Thoracic aorta (tissue), 1 donor: ENCODE results near the genes USE1, BABAM1, CCDC194 and NXNL1.

GRCh38 chr19:17215036-17215492 lies at the start of gene USE1:
USE1 (plus strand) TSS chr19:17215357.
- RAMPAGE, long total RNA, result start-site peak on the plus strand at chr19:17215383-17215411, 97 reads

GRCh38 chr19:17215493-17216391 lies 585 bp downstream of the USE1 start:
- RAMPAGE, long total RNA, result start-site peak on the plus strand at chr19:17215718-17215827, 19 reads

GRCh38 chr19:17227676-17228214 lies 1.7 kb downstream of the OCEL1 start:
- RAMPAGE, long total RNA, result no peak

DNA sequence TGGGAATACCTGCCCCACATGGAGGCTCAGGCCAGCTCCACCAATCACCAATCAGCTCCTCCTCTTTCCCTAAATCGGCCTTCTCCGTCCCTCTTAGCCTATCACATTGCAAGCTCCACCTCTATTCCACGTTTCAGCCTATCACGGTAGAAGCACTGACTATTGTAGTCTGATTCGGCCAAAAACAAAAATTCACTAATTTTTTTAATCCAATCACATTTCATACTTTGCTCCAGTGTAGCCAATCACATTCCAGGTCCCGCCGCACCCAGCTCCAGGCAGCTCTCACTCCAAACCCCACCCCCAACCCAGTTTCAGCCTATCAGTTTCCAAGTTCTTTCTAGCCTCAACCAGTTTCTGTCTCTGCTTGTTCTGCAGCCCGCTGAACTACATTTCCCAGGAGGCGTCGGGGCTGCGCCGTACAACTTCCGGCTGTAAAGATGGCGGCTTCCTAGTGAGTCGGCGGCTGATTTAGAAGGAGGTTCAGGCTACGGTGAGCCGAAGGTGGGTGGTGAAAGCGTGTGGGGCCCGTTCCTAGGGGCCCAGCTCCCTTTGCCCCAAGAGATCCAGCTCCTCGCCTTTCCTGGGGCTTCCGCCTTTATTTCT lies at the start of gene BABAM1:
TSS of gene BABAM1 (plus strand) at position 420 of the 606 bp plus-strand sequence.
- RAMPAGE, long total RNA, result start-site peak on the plus strand centred at position 417 of the sequence, 16 bp wide, 131 reads

GRCh38 chr19:17347280-17347966 lies 10.1 kb downstream of the GTPBP3 start:
- RAMPAGE, long total RNA, result no peak

DNA sequence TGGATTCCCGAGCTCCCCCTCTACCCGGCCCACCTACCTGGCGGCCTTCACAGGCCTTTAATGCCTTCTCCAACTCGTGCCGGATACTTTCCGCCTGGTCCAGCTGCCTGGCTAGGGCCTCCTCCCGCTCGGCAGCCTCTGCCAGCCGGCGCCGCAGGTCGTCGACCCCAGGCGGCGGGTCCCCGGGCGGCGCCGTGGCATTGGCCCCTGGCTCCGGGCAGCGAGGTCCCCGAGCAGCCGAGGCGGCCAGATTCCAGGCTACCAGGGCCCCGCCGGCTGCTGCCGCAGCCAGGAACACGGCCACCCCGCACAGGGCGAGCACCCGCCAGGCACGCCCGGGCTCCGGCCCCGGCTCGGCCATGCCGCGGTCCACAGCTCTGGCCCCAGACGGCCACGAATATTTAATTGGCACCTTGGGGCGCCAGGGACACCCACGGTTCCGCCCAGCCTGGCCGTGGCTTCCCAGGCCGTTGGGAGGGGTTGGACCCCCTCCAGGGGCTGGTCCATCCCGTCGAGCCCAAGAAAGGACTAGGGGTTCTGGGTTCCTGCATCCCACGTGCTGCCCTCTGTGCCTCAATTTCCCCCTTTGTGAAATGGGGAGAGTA lies at the start of gene CCDC194:
TSS of gene CCDC194 (minus strand) at position 399 of the 605 bp plus-strand sequence.
- RAMPAGE, long total RNA, result no peak

DNA sequence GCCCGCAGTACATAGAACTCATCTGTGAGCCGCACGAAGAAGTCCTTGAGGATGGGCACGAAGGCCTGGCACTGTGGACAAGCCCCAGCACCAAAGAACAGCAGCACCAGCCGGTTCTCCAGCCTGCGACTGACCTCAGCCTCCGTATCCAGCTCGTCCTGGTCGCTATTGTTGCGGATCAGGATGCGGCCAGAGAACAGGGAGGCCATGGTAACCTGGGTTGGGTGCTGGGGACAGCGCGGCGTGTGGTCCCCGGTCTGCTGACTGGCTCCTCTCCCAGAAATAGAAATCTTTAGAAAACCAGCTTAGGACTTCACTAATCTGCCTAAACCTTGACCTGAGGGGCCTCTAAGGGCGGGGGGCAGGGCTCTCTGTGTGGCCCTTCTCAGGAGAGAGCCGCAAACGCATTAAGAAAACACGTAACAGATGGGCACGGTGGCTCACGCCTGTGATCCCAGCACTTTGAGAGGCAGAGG lies at the start of gene NXNL1:
TSS of gene NXNL1 (minus strand) at position 266 of the 476 bp plus-strand sequence.
- RAMPAGE, long total RNA, result no peak

DNA sequence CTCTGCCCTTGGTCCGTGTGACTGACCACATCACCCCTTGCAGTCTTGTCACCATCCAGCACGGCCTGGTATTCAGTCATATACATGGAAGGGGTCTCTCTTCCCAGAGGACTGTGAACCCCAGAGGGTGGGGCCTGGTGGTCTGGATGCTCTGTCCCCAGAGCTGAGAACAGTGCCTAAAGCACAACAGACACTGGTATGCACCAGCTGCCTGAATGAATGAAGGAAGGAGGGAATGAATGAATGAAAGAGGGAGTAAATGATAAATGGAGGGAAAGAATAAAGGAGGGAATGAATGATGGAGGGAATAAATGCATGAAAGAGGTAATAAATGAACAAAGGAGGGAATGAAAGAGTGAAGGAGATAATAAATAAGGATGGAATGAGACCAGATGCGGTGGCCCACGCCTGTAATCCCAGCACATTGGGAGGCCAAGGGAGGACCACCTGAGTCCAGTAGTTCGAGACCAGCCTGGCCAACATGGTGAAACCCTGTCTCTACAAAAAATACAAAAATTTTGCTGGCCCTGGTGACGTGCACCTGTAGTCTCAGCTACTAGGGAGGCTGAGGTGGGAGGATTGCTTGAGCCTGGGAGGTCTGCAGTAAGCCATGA lies 13.7 kb downstream of the SLC27A1 start:
- RAMPAGE, long total RNA, result no peak

GRCh38 chr19:17511759-17512536 lies 499 bp downstream of the PGLS start:
- RAMPAGE, long total RNA, result no peak

- RAMPAGE, long total RNA, result no peak
Measured at GRCh38 chr19:17762339-17763235, 11.3 kb downstream of the FCHO1 start.

DNA sequence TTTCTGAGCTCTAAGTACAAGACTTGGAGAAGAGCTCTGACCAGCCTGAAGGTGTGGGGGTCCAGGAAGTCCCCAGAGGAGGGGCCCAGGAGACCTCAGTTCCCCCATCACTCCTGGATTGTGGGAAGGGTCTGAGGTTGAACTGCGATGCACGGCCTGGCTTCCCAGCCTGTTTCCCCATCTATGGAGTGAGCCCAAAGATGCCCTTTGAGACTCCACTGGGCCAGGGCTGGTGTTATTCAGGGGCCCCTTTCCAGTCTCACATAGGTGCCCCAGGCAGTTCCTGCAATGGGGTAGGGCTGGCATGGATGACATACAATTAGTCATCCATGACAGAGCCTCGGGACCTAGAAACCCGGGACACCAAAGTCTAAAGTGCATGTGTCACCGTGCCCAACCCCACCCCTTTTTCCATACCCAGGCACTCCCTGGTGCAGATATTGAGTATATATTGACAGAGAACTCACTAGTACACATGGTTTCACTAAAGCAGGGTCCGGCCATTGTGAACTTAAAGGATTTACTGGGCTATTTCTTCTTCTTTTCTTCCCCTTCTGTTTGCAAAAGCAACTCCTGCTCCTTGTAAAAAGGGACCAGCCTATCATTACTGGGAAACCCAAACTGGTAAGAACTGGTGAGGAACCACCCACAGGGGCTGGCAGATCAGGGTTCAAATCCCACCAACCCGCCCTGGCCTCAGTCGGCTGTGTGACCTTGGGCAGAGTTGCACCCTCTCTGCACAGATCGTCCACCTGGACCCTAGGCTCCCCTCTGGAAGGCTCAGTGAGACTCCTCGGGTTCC lies 2.6 kb downstream of the B3GNT3 start:
- RAMPAGE, long total RNA, result no peak

DNA sequence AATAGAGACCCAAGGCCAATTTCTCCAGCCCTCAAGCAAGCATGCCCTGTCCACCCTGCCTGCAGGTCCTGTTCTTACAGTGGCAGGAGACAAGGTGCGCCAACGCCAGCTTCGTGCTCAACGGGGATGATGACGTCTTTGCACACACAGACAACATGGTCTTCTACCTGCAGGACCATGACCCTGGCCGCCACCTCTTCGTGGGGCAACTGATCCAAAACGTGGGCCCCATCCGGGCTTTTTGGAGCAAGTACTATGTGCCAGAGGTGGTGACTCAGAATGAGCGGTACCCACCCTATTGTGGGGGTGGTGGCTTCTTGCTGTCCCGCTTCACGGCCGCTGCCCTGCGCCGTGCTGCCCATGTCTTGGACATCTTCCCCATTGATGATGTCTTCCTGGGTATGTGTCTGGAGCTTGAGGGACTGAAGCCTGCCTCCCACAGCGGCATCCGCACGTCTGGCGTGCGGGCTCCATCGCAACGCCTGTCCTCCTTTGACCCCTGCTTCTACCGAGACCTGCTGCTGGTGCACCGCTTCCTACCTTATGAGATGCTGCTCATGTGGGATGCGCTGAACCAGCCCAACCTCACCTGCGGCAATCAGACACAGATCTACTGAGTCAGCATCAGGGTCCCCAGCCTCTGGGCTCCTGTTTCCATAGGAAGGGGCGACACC lies 9.7 kb downstream of the INSL3 start:
- RAMPAGE, long total RNA, result no peak

GRCh38 chr19:17830013-17830894 lies 8.9 kb upstream of the INSL3 start:
- RAMPAGE, long total RNA, result no peak

DNA sequence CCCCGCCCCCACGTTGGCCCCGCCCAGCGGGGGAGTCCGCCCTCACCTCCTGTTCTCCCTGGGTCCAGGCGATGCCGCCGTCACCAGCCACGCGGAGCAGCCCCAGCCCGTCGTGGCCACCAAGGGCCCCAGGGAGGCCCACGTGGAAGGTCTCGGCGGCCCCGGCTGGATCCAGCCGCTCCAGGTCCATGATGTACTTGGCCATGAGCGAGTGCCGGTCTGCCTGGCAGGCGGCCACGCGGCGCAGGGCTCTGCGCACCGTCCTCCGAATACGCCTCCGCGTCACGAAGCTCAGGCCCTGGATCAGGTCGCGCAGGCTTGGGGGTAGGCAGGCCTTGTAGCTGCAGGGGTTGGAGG lies 5.5 kb downstream of the JAK3 start:
- RAMPAGE, long total RNA, result no peak

- RAMPAGE, long total RNA, result no peak
Measured at GRCh38 chr19:17842859-17843673, 4.7 kb downstream of the JAK3 start.

GRCh38 chr19:18006758-18007571 lies 1.0 kb upstream of the ARRDC2 start:
- RAMPAGE, long total RNA, result no peak

DNA sequence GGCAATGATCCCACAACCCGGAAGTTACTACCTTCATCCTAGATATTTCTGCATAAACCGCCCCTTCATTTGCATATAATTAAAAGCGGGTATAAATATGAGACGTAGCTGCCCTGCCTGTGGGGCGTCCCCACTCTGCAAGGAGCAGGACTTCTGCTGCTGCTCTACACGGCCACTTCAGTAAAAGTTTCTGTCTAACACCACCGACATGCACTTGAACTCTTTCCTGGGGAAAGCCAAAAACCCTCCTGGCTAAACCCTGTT lies 21.8 kb downstream of the IL12RB1 start:
- RAMPAGE, long total RNA, result no peak

- RAMPAGE, long total RNA, result no peak
Measured at GRCh38 chr19:18090971-18091660, 4.4 kb upstream of the IL12RB1 start.

GRCh38 chr19:18145649-18145938 lies 7.4 kb upstream of the PIK3R2 start:
- RAMPAGE, long total RNA, result no peak

DNA sequence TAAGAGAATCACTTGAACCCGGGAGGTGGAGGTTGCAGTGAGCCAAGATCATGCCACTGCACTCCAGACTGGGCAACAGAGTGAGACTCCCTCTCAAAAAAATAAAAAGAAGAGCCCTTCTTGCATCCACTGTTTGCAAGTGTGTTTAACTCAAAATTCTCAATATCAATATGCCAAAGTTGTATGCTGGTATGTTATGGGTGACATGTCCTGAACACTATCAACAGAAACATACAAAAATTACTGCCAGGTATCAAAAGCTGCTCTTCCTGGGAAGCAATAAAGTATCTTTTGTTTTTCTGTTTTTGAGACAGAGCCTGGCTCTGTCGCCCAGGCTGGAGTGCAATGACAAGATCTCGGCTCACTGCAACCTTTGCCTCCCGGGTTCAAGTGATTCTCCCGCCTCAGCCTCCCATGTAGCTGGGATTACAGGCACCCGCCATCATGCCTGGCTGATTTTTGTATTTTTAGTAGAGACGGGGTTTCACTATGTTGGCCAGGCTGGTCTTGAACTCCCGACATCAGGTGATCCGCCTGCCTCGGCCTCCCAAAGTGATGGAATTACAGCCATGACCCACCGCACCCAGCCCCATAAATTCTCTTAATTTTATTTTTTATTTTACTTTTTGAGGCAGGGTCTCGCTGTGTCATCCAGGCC lies 6.3 kb upstream of the MPV17L2 start:
- RAMPAGE, long total RNA, result no peak